Melanocyte of skin (primary cell): ENCODE measurements around the genes STX19 and TBC1D23.

DNA sequence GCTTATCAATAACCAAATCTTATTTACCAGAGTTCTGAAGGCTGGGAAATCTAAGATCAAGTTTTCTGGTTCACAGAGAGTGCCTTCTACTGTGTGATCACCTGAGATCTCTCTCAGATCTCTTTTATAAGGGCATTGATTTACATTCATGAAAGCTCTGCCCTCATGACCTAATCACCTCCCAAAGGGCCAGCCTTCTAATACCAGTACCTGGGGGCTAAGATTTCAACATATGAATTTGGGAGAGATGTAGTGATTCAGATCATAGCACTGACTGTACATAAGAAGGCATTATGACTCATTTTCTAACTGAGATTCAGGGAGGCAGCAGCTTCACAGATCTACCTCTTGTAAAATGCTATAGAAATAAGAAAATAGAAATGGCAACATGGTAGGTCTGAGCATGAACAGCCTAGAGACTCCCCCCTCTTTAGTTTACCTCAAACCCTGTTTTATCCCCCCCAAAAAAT is 39.6 kb downstream of the VGLL3 start:
- CAGE, long polyA plus RNA, 2 experiments: no peak in any of the 2 experiments

DNA sequence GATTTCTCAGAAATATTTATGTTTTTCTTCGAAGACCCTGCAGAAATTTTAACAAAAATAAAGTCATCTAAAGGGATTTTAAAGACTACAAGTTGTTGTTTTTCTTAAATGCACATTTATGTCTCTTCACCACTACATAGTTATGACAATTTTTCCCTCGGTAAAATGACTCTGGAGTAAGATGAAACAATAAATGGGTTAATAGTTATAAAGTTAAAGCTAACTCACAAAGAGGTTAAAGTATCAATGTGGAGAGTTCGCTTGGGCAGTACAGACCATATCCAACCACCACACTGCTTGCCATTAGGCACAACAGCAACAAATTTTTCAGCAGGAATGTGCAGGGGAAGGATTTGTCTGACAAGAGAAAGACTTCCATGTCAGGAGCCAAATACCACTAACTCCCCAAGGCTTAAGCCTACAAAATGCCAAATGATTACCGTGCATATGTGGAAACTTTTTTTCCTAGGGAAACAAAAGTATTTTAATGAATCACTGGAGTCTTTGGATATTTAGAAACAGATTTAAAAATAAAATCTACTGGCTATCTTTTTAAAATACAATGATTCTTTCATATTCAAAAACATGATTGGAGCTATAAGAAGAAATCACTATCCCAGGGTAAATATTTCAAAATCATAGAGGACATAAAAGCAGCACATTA is 8.1 kb downstream of the VGLL3 start:
- CAGE, long polyA plus RNA, 2 experiments: no peak in any of the 2 experiments

DNA sequence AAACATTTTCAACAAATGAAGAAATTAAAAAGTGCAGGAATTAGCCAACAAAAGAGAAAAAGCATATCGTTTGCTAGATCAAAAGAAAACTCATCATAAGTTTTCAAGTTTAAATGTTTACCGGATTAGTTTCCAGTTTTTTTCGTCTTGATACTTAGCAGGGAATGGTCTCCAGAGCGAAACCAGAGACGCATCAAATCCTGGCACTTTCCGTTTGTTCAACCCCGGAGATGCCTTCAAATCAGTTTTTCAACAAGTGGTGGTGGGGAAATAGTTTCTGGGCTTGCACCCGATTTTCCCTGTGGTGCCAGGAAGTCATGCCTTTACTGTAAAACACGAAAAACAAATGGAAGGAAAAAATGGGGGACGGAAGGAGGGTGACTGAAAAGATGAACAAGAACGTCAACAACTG is 901 bp downstream of the CGGBP1 start:
- CAGE, long polyA plus RNA, 2 experiments: no peak in any of the 2 experiments

GRCh38 chr3:89351498-89351830 is 244.0 kb downstream of the EPHA3 start:
- CAGE, long polyA plus RNA, 2 experiments: no peak in any of the 2 experiments

- CAGE, long polyA plus RNA, 2 experiments: no peak in any of the 2 experiments
These were observed 73.0 kb downstream of the PROS1 start for GRCh38 chr3:93900737-93900957.

DNA sequence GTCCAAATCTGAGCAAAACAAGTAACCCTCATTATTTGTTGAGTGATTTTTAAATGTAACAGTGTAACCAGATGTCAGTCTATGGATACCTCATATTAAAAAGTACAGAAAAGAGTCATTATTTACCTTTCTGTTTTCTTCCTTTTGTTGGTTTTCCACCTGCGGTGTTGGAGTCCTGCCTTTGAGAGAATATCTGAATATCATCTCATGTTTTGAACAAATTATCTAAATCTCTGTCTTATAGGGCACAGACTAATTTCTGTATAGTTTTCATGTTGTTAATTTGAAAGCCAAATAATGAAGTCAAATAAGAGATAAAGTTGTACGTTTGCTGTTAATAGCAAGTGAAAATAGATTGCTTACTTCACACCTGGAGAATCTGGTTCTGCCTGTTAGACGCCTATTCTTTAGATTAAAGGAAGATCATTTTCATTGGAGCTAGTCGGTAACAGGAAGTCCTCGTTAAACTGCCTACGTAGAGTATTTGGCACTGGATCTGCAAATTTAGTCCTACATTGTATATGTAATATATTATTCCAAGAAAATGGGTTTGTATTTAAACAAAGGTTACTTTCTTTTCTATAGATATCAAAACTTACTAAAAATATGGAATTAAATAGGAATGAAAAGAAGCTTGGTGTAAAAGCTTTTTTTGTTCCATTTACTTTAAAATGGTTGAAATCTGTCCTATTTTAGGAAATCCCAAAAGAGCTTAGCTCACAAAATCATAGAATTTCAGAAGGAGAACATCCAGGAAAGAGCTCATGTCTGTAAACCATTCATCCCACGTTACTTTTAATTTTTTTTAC is at the start of gene STX19:
Gene STX19, minus strand, starts transcription at position 357 of the 809 bp plus-strand sequence.
- CAGE, long polyA plus RNA, 2 experiments: no peak in any of the 2 experiments

GRCh38 chr3:95120853-95121344 is 1058.0 kb downstream of the NSUN3 start:
- CAGE, long polyA plus RNA, 2 experiments: no peak in any of the 2 experiments

DNA sequence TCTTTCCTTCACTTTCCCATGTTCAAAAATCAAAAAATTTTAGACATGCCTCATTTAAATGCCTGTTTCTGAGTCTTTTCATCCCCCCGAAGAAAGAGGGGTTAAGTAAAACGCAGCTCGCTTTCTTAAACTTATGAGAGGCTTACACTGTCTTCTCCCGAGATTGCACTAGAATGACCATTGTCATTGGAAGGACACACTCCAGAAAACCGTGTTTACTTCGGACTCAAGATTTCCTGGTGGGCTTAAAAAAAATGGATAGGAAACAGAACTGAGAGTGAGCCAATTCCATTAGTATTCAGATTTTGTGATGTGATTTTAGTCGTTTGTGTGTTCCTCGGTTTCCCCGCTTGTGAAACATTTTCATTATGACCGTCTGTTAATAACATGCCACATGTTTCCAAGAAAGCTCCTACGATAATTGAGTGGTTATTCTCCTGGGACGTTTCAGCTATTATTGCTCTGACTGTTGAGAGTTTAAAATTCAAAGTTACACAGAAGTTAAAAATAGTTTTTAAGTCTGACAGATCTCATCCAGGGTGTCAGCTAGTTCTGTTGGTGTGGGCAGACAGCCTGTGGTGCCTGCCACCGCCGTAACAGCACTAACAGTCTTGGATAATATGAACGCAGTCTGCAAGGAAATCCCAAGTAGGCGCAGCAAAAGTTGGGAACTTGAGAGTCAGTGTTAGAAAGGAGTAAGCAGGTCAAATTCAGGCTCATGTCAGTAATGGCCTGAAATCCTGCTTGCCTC is 1.5 kb downstream of the CRYBG3 start:
- CAGE, long polyA plus RNA, 2 experiments: no peak in any of the 2 experiments

GRCh38 chr3:97901580-97901905 is 70.7 kb downstream of the RIOX2 start:
- CAGE, long polyA plus RNA, 2 experiments: no peak in any of the 2 experiments

GRCh38 chr3:98525418-98525923 is 2.8 kb upstream of the CLDND1 start:
- CAGE, long polyA plus RNA, 2 experiments: no peak in any of the 2 experiments

DNA sequence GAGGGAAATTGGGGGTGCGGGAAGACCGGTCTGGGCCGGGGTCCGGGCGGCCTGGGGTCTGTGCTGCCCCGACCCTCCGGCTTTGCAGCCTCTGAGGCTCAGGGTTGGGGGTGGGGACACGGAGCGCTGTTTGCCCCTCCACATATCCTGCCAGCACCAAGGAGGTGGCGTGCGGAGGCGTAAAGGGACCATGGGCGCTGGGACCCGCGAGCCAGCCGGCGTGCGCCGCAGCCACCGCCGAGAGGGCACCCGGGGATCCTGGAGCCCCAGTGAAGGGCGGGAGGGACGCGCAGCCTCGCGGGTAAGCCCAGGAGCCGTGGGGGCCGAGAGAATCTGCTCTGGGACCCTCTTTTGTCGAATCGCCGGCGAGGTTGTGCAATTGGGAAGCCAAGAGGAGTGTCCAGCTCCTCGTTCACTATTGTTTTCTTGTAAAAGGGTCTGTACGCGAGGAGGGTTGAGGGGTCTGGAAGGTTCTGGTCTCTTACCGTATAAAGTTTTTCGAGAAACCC is 30.1 kb upstream of the ST3GAL6 start:
- CAGE, long polyA plus RNA, 2 experiments: no peak in any of the 2 experiments

DNA sequence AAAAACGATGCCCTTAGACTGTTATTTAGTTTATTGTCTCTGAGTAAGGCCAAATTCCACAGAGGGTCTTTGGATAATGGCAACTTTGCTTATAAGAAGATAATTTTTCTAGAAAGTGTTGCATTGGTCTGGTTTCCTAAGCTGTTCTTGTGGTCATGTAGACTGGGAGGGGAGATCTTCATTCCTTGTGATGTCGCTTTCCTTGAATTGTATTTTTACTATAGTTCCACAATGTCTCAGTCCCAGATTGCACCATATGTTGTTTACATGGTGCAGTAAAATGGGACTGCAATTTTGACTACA is 28.9 kb upstream of the ST3GAL6 start:
- CAGE, long polyA plus RNA, 2 experiments: no peak in any of the 2 experiments

DNA sequence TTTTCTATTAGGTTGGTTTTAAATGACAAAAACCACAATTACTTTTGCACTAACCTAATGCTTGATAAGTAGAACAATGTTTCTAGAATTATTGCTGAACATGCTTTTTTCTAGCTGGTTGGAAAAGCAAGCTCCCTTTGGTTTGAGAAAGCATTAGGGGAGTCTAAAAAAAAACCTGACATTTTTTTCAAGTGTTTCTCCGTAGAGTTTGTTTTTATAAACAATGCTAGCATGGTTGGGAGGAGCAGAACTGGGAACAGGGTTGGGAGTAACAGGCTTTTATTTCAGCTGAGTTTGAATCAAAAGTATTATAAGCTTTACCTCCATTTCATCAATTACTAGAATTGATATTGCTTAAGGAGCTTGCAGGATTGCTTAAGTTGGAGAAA is 1.0 kb downstream of the ST3GAL6 start:
- CAGE, long polyA plus RNA, 2 experiments: no peak in any of the 2 experiments

DNA sequence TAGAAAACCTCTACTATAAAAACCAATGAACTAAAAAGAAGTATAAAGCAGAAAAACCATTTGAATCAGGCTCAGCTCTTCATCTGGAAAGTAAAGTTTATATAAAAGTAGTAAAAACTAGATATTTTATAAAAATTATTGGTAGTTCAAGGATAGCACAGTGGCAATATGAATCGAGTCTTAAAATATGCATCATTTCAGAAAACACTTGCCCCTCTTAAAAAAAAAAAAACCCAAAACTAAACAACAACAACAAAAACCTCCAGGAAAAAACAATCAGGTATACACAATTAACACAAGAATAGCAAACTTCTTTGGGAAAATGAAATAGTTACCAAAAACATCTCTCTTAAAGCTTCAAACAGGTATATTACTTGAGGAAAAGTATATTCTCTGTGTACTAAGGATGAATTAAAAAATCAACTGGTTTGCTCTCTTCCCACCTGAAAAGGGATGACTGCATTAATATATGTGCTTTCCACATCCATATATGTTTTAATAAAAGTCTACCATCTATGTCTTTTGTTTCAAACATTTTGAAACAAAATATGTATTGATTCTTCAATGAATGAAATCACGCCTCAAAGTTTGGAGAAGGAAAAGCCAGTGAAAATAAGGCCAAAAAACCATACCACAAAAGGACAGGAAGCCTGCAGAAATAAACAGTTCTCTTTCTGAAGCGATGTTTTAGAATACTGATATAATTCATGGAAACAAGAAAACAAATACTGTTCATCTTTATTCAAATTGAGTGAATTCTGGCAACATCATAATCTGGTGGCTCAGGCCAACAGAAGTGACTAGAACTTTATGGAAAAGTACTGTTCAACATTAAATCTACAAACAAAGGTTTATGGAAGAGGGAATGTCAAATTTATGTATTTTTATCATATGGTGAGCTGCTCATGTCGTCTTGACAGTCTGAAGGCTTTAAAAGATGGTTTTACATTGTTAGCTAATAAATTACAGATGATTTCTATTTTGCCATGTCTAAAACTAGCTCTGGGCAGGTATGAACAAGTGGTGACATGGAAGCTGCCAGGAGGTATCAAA is 34.2 kb downstream of the ST3GAL6 start:
- CAGE, long polyA plus RNA, 2 experiments: no peak in any of the 2 experiments

GRCh38 chr3:98833522-98834335 is 67.8 kb downstream of the DCBLD2 start:
- CAGE, long polyA plus RNA, 2 experiments: no peak in any of the 2 experiments

- CAGE, long polyA plus RNA, 2 experiments: no peak in any of the 2 experiments
These were observed 21.9 kb upstream of the CMSS1 start for GRCh38 chr3:99795660-99796285.

- CAGE, long polyA plus RNA, 2 experiments: no peak in any of the 2 experiments
These were observed 81.0 kb downstream of the FILIP1L start for GRCh38 chr3:100033048-100033877.

GRCh38 chr3:100260618-100261145 is at the start of gene TBC1D23:
Gene TBC1D23, plus strand, starts transcription at chr3:100260992.
- CAGE, long polyA plus RNA, 2 experiments: no peak in any of the 2 experiments

DNA sequence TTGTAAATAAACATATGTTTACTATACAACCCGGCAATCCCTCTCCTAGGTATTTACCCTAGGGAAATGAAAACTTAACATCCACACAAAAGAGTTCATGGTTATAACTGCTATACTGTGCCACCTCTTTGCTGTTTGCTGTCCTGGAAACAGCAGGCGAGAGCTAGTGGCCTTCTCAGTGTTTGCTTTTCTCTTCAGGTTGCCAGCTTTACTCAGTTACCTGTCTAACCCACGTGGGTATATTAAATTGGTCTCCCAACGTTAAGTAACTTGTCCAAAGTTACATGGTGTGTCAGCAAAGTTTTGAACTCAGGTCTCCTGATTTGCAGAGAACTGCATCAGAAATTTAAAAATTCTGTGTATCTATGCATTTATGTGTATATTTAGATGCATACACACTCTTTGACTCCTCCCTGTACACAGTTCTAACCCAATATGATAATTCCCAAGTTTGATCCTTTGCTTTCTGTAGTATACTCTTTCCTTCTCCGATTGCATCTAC is 4.4 kb upstream of the NIT2 start:
- CAGE, long polyA plus RNA, 2 experiments: no peak in any of the 2 experiments

DNA sequence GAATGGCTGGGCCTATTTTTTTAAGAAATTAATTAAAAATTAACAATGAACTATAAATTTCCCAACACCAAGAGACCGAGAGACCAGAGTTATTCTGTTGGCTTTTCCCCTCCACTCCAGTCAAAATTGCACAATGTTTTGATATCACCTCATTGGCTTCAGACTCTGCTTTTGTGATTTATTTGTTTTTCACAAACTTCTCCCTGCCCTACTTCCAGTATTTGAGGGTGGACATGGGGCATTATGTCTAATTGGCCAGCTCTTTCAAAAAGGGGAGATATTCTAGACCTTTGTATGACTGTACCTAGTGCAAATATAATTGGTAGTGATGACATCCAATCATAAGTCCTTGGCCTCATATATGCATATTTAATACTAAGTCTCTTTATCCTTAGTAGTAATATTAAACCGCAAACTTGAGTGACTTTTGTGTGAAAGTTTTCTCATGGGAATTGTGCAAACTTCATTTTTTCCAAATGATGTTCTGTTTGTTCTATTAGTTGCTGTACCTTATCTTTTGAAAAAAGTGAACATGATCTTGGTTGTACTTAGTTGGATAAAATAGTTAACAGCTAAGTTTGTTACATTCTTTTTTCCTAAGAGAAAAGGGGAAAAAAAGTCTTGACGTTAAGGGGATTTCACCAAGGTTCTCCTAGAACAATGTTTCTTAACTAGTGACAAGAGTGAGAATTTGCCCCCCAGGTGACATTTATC is 43.1 kb downstream of the TMEM45A start:
- CAGE, long polyA plus RNA, 2 experiments: no peak in any of the 2 experiments